Glomerular endothelial cell (primary cell): Measurements from ENCODE around the genes AVPR1A, DPY19L2, GNS and TBC1D30.

GRCh38 chr12:62720393-62721065, 214.4 kb downstream of the PPM1H start:
- RAMPAGE, long total RNA, result no peak

DNA sequence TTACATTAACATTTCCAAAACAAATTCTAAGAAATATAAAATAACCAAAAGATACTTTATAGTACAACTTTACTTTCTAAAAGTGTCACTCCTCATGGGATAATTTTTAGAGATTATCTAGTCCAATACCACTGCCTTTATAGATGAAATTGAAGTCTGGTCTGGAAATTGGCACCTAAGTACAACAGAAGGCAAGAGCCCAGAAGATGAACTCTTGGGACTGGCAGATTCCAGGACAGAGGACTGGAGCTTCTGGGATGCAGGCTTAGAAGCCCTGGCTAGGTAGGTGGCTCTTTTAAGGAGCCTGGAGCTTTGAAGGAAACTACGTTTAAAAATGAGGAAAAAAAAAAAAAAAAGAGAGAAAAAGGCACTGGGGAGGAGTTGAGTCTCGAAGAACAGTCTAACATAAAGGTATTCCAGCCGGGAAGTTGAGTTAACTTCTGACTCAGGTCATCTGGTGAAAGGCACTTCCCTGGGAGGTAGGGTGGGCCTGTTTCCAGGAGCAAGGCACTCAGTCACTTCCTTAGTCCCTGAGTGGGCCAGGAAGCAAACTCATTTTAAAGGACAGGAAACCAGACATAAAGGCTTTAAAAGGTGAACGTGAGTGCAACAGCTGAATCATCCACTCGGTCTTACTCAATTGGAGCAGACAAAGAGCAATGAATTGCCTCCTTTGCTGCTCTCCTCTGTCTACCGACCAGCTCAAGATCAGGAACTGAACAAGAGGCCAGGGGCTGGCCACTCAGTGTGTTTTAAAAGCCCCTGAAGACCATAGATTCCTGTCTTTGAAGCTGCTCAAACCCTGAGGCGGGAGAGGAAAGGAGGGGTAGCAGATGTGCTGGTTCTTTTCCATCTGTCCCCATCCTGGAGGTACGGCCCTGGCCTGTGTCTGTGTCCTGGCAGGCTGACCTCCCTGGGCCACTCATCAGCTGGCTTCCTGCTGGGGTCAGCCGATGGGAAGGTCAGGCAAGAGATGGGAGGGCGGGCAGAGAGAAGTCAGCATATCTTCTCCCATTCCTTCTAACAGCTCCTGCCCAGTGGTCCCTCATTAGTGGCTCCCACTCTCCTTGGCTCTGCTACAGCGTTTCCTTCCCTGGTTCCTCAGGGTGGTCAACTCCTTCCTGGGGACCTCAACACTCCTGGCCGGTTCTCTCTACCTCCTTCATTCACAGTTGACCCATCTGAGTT, 149.0 kb downstream of the PPM1H start:
- RAMPAGE, long total RNA, result no peak

DNA sequence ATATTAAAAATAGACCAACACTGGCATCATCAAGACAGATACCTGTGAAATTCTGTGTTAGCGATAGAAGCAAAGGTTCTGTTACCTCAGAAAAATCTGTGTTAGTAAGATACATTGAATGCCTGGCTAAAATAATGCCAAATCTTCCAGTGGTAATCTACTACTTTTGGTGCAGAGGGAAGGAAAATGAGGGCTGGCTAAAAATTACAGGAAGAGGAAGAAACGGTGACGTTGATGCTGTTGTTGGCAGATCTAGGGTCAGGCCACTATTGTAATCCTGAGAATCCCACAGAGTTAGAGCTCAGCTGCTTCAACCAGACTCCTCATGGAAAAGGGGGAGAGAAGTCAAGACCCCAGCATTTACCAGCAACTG, 145.2 kb downstream of the PPM1H start:
- RAMPAGE, long total RNA, result no peak

- RAMPAGE, long total RNA, result no peak
These were observed 68.3 kb downstream of the PPM1H start for GRCh38 chr12:62866488-62867306.

GRCh38 chr12:63150715-63151448, at the start of gene AVPR1A:
AVPR1A (minus strand) TSS chr12:63151201.
- RAMPAGE, long total RNA, result no peak

- RAMPAGE, long total RNA, result no peak
These were observed 883 bp downstream of the DPY19L2 start for GRCh38 chr12:63667404-63667815.

- RAMPAGE, long total RNA, result no peak
These were observed at the start of gene DPY19L2 for GRCh38 chr12:63667831-63668865. DPY19L2 (minus strand) TSS chr12:63668493.

- RAMPAGE, long total RNA, result no peak
These were observed 999 bp upstream of the SRGAP1 start for GRCh38 chr12:63843202-63844199.

- RAMPAGE, long total RNA, result no peak
These were observed 1.2 kb downstream of the SRGAP1 start for GRCh38 chr12:63845591-63846186.

DNA sequence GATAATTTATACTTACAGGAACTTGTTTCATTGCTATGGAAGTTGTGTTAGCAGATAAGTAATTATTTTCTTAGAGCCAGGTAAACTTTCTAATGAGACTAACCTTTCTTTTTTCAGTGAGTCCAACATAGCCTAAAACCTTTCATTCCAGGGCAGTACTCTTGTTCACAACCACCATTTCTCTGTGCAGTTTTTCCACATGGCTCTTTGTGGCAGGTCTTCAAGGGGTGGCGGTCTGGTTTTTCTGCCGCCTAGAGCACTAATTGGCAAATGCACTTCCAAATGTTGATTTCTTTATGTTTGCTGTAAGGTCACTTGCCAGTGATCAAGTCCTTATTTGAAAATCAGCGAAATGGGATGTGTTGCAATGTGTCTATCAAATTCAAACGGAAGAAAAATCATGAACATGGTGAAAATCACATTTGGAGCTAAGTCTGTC, 1.7 kb downstream of the SRGAP1 start:
- RAMPAGE, long total RNA, result no peak

GRCh38 chr12:63998890-63999618, 154.6 kb downstream of the SRGAP1 start:
- RAMPAGE, long total RNA, result no peak

DNA sequence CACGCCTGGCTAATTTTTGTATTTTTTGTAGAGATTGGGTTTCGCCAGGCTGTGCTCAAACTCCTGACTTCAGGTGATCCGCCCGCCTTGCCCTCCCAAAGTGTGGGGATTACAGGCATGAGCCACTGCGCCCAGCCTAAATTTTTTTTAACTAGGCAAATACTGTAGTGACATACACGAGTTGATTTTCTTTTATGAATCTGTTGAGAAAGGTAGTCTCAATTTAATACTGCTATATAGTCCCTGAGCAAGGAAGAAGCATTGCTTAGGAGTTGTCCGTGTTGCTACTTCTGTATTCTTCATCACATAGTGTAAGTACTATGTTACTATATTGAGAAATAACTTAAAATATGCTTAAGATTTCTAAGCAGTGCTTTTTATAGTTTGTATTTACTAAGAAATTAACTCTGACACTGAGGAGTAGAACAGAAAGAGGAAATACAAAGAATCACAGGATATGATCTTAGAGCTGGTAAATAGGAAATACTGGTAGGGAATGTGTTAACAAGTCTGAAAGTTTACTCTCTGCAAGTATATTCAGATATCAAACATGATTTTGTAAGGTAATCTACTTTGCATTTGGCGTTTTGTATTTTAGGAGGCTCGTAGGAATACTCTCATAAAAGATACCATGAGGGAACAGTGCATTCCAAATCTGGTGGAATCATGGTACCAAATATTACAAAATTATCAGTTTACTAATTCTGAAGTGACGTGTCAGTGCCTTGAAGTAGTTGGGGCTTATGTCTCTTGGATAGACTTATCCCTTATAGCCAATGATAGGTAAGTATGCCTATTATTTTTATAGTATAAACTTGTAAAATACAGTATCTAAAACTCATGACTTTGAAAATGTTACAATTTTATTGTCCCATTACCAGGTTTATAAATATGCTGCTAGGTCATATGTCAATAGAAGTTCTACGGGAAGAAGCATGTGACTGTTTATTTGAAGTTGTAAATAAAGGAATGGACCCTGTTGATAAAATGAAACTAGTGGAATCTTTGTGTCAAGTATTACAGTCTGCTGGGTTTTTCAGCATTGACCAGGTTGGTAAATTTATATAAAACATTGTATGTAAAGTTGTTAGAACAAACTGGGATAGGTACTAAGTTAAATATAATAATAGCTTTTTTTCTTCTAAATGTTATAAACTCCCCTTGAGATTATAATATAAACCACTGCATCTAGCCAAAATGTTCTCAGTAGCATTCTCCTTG, 15.7 kb downstream of the XPOT start:
- RAMPAGE, long total RNA, result no peak

- RAMPAGE, long total RNA, result no peak
These were observed 4.2 kb downstream of the TBK1 start for GRCh38 chr12:64456108-64456516.

- RAMPAGE, long total RNA, result no peak
These were observed 7.4 kb downstream of the TBK1 start for GRCh38 chr12:64459034-64459970.

DNA sequence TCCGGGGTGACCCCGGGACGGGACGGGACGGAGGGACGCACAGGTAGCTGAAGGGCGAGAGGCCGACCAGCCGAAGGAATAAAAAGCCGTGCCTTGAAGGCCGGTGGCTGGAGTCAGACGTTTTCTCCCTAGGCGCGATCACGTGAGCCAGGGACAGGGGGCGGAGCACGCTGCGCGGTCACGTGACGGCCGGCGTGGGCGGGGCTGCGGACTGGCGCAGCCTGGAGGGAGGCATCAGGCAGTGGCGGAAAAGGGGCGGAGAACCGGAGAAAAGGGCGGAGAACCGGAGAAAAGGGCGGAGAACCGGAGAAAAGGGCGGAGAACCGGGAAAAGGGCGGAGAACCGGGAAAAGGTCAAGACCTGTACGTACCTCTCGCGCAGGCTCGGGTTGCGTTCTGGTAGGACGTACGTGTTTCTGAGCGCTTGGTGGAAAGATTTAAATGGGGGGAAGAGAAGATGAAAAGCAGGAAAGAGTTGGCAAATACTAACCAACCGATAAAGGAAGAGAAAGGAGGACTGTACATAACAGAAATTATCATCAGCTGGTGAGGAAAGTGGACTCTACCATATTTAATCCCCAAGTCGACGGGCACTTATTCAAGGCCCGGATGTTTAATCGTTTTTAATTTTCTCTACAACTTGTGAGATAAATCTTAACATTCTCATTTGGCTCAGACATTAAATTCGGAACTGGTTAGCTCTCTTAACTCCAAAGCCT, at the start of gene GNS:
GNS (minus strand) TSS at position 119 of the 718 bp plus-strand sequence.
- RAMPAGE, long total RNA, result start-site peak on the minus strand centred at position 81 of the sequence, 50 bp wide, 1,044 and 683 reads in 2 replicates

DNA sequence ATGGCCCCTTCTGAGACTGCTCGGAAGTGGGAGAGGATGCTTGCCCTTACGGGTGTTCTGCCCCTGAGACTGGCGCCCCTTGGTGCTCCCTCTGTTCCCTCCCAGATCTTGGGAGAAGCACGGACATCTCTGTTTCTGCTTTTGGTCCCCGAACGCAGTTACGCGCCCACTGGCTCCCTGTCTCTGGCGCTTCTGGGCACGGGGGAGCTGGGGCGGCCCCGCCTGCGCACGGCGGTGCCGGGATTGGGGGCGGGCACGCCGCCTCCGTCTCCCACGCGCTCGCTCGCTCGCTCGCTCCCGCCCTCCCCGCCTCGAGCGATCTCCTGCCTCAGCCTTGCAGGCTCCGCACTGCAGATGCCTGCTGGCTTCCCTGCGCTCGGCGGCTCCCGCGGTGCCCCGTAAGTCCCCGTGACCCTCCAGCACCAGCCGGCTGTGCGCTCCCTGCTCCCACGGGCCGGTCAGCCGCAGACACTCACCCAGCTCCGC, at the start of gene TBC1D30:
TBC1D30 (plus strand) TSS at position 331 of the 486 bp plus-strand sequence.
- RAMPAGE, long total RNA, result no peak

GRCh38 chr12:65536693-65537162, 258.2 kb downstream of the MSRB3 start:
- RAMPAGE, long total RNA, result no peak

DNA sequence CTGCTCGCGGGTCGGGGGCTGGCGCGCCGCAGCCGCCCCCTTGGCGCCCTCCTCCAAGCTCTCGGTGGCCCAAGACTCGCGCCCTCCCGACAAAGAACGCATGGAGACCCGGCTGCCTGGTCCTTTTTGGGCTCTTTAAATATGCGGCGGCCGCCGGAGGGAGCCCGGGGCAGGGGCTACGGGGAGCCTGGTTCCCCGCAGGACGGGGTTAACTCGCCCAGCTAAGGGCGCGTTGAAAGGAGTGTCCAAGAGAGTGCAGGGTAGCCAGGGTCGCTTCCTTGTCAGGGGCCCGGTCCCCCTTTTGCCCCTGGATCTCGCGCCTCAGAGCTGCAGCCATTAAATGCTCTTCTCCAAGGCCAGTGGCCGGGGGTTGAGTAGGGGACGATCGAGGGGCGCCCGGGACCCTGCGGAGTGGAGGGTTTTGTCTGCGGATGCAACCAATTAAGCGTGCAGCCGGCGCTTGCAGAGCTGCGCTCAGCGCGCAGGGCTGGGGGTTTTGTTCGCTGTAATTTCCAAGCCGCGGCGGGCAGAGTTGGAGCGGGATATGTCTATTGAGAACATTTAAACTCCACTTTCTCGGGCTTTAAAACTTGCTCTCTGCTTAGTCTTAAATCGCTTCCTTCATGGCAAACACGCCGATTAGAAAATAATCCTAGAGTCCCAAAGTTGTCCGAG, 1.7 kb downstream of the HMGA2 start:
- RAMPAGE, long total RNA, result no peak

GRCh38 chr12:65876870-65877517, 52.7 kb downstream of the HMGA2 start:
- RAMPAGE, long total RNA, result no peak

- RAMPAGE, long total RNA, result no peak
These were observed 102.2 kb downstream of the HMGA2 start for GRCh38 chr12:65926388-65927042.